Renal cortical epithelial cell (primary cell): ENCODE measurements around the gene PRTN3.

- RRBS, result no CpG with 5 or more reads among the region's 64 CpGs
Observed at GRCh38 chr19:70743-71201, 36.1 kb upstream of the OR4F17 start.

GRCh38 chr19:294449-294958 is 3.3 kb upstream of the PLPP2 start:
- RRBS, result 3% methylated on average over 5 of the region's 26 CpGs

DNA sequence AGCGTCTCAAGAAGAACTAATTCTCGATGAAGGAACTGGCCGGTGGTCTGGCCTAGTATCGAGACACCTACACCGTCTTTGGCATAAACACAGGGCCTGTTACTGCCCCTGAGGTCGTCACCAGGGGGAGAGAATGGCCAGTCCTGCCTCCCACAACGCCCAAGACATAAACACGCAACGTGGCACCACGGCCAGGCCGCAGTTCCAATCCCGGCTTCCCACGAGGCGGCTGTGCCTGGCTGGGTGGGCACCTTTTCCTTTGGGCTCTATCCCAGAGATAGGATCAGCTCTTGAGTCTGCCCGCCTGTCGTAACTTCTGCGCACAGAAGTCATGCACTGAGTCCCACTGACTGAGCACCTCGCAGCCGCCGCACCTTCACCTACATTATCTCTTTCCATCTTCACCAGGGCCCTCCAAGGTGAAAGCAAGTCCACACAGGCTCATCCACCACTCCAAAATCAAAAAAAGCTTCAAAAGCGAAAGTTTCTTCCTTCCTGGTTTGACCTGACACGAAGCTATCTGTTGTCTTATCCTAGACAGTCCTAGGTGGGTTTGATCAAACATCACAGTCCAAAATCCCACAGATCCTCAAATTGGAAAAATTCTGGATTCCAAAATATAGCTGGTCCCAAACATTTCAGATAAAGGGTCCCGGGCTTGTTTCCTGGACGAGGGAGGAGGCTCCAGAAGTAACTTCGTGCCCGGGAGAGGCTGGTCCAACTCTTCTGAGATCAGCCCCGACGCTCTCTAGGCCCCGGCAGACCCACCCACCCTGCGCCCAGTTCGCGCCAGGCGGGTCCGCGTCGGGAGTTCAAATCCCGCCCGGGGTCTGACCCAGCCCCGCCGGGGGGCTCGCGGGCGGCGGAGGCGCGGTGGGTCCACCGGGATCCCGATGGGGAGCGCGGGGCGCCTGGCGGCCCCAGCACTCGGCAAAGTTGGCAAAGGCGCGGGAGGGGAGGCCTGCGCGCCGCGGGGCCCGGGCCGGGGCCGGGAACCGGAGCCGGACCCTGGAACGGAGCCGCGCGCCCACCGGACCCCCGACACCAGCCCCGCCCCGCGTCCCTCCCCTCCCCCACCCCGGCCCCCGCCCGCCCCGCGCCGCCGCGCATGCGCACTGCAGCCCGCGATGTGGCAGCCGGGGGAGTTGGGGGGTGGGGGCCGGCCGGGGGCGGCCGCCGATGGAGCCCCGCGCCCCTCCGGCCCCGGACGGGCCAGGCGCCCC is 759 bp downstream of the MIER2 start:
- RRBS, result 2% methylated on average over 52 of the region's 96 CpGs

- RRBS, result 8% methylated on average over 4 of the region's 36 CpGs
Observed at GRCh38 chr19:401848-402393, 7.0 kb downstream of the C2CD4C start.

DNA sequence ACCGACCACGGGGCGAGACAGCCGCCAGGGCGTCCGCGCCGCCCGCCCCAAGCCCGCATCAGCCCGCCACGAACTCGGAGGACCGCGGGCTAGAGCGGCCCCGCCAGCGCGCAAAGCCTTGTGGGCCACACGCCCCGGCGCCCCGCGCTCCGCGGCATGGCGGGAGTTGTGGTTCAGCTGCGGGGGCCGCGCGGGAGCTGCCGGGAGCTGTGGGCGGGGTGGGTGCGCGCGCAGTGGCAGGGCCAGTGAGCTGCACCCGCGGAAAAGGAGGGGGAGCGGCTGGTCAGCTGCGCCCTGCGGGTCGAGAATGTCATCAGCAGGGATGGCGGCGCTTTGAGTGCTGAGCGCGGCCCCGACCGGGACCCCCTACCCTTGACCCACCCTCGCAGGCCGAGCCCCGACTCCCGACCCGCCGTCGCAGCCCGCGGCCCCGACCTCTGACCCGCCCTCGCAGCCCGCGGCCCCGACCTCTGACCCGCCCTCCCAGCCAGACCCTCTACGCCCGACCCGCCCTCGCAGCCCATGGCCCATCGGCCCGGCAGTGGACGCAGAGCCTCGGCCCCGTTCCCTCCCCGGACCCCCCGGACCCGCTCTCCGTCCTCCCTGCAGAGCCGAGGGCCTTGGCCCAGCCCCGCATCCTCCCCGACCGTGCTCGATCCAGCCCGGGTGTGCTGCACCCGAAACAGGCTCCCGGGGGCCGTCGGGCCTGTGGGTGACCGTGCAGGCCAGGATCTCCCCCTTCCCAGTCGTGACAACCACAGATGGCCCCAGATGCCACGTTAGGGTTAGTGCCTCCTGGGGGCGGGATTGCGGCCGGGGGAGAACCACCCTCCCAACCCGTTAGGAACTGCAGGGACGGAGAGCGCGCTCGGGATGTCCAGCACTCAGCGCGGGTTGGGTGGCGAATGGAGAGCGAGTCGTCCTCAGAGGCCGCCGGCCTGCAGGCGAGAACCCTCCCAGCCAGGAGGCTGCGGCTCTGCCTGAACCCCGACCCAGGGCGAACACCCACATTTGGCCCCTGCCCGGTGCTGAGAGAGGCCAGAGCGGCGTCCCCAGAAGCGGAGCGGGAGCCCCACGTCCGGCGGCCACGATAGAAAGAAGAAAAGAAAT is 7.0 kb upstream of the MADCAM1 start:
- RRBS, result 13% methylated on average over 31 of the region's 118 CpGs

DNA sequence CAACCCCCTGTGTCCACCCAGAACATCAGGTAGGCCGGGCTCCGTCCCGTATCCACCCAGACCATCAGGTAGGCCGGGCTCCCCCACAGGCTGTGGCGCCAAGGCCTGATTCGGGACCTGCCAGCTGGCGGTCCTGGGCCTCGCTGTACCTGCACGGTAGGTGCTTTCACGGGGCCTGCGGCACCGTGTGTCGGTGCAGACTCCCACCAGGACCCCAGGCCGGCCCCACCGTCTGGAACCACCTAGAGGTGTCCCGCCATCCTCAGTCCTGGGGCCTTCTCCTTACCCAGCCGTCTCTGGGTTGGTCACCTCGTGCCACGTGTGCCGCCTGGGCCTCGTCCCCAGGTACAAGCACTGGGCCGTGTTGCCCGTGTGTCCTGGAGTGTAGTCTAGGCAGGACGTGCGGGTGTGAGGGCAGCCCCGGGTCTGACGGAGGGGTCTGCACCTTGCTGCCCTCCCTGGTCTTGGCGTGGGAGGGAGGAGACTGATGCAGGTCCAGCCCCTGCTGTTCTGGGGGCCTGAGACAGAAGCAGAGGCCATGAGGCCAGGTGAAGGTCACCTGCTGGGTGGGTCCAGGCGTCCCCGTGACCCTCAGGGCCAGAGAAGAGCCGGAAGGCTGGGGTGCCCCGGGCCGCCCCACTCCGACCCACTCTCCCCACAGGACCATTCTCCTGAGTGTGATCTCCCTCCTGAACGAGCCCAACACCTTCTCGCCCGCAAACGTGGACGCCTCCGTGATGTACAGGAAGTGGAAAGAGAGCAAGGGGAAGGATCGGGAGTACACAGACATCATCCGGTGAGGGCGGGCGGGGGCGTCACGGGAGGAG is 5.0 kb downstream of the CDC34 start:
- RRBS, result 98% methylated on average over 6 of the region's 46 CpGs

DNA sequence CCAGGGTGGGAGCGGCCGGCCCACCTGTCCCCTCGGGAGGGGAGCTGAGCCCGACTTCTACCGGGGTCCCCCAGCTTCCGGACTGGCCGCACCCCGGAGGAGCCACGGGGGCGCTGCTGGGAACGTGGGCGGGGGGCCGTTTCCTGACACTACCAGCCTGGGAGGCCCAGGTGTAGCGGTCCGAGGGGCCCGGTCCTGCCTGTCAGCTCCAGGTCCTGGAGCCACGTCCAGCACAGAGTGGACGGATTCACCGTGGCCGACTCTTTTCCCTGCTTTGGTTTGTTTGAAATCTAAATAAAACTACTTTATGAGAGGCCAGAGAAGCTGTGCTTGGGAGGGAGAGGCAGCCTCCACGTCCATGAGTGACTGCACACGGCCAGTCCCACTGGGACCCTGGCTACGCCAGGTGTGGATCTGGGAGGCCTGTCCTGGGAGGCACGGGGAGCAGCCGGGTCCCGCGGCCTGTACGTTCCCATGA is 2.0 kb upstream of the GZMM start:
- RRBS, result 94% methylated on average over 7 of the region's 28 CpGs

- RRBS, result 64% methylated on average over 3 of the region's 18 CpGs
Observed at GRCh38 chr19:549337-549686, 5.5 kb downstream of the GZMM start.

DNA sequence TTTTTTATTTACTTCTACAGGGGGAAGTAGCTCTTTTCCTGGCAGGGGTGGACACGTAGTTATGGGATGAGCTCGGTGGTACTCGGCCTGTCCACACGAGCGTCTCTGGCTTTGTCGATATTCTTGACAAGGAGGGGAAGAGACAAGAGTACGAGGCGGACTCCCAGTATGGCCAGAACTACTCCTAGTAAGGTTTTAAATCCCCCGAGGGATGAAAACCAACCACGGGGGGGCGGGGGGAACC is 5.6 kb upstream of the BSG start:
- RRBS, result no CpG with 5 or more reads among the region's 11 CpGs

DNA sequence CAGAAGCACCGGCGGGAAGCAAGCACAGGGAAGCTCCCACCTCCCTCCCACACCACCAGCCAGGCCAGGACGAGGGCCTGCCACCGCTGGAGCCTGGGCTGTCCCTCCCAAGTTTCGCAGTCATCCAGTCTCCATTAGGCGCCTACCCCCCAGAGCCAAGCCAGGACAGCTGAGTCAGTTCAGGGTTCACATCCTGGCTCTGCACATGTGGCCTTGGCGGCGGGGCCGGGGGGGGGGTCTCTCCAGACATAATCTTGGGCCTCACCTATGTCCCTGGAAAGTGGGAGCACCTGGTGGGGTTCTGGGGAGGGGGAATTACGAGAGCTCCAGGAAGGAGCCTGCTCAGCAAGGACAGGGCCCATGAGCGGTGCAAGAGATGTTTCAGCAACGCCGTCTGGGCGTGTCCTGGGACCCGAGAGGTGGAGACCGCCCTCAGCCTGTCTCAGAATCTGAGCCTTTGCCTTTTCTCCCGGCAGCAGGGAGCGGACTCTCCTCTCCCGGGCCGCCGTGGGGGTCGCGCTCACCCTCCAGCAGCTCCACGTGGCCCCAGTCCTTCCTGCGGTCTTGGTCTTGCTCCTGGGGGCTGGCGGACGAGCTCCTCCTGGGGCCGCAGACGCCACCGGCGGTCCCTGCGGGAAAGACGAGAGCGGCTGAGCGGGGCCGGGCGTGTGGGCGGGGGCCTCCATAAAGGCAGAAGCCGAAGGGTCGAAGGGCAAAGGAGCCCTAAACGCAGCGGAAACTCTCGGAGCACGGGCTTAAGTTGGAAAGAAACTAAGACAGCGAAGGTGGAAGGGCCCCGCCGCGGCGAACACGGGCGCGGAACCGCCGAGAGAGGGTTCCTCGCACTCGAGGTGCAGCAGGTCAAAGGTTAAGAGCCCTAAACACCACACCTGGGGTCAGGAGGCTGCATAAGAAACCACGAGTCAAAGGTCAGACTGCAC is 757 bp downstream of the POLRMT start:
- RRBS, result 2% methylated on average over 7 of the region's 57 CpGs

DNA sequence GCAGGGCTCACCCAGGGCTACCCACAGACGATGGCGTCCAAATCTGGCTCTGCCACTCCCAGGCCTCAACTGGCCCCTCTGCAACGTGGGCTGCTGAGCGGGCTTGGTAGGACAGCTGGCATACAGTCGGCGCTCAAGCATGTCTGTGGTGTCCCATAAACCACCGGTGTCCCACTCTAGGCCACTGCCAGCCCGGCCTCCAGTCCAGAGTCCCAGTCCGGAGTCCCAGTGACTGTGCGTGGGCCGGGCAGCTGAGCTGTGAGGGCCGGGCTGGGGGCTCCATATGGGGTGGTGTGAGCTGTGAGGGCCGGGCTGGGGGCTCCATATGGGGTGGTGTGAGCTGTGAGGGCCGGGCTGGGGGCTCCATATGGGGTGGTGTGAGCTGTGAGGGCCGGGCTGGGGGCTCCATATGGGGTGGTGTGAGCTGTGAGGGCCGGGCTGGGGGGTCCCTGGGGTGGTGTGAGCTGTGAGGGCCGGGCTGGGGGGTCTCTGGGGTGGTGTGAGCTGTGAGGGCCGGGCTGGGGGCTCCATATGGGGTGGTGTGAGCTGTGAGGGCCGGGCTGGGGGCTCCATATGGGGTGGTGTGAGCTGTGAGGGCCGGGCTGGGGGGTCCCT is 2.4 kb downstream of the FGF22 start:
- RRBS, result no CpG with 5 or more reads among the region's 20 CpGs

DNA sequence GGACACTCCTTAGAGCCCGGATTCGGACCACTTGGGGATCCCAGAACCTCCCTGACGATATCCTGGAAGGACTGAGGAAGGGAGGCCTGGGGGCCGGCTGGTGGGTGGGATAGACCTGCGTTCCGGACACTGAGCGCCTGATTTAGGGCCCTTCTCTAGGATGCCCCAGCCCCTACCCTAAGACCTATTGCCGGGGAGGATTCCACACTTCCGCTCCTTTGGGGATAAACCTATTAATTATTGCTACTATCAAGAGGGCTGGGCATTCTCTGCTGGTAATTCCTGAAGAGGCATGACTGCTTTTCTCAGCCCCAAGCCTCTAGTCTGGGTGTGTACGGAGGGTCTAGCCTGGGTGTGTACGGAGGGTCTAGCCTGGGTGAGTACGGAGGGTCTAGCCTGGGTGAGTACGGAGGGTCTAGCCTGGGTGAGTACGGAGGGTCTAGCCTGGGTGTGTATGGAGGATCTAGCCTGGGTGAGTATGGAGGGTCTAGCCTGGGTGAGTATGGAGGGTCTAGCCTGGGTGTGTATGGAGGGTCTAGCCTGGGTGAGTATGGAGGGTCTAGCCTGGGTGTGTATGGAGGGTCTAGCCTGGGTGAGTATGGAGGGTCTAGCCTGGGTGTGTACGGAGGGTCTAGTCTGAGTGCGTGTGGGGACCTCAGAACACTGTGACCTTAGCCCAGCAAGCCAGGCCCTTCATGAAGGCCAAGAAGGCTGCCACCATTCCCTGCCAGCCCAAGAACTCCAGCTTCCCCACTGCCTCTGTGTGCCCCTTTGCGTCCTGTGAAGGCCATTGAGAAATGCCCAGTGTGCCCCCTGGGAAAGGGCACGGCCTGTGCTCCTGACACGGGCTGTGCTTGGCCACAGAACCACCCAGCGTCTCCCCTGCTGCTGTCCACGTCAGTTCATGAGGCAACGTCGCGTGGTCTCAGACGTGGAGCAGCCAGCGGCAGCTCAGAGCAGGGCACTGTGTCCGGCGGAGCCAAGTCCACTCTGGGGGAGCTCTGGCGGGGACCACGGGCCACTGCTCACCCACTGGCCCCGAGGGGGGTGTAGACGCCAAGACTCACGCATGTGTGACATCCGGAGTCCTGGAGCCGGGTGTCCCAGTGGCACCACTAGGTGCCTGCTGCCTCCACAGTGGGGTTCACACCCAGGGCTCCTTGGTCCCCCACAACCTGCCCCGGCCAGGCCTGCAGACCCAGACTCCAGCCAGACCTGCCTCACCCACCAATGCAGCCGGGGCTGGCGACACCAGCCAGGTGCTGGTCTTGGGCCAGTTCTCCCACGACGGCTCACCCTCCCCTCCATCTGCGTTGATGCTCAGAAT is 6.1 kb downstream of the FSTL3 start:
- RRBS, result 73% methylated on average over 9 of the region's 41 CpGs

- RRBS, result 21% methylated on average over 3 of the region's 11 CpGs
Observed at GRCh38 chr19:722493-722972, 13.8 kb downstream of the PALM start.

- RRBS, result 56% methylated on average over 11 of the region's 23 CpGs
Observed at GRCh38 chr19:751494-752266, 768 bp downstream of the MISP start.

DNA sequence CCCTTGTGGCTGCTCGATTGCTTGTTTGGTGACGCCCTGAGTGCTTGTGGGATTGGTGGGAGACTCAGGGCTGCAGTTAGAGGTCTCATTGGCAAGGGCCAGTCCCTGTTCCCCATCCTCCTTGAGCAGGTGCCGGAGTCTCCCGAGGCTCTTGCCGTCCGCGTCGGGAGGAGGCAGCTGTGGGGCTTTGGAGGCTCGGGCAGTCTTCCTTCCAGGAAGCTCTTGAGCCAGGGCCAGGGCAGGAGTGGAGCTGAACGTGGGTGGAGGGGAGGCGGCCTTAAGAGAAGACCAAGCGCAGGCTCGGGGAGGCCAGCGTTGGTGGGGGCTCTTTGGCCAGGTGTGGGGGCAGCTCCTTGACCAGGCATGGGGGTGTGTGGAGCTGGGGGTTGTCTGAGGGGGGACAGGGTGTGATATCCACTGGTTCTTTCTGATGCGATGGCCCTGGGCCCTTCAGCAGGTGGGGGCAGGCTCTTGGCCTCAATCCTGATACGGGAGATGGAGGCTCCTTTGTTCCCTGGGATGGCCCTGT is 4.9 kb downstream of the PTBP1 start:
- RRBS, result no CpG with 5 or more reads among the region's 16 CpGs

DNA sequence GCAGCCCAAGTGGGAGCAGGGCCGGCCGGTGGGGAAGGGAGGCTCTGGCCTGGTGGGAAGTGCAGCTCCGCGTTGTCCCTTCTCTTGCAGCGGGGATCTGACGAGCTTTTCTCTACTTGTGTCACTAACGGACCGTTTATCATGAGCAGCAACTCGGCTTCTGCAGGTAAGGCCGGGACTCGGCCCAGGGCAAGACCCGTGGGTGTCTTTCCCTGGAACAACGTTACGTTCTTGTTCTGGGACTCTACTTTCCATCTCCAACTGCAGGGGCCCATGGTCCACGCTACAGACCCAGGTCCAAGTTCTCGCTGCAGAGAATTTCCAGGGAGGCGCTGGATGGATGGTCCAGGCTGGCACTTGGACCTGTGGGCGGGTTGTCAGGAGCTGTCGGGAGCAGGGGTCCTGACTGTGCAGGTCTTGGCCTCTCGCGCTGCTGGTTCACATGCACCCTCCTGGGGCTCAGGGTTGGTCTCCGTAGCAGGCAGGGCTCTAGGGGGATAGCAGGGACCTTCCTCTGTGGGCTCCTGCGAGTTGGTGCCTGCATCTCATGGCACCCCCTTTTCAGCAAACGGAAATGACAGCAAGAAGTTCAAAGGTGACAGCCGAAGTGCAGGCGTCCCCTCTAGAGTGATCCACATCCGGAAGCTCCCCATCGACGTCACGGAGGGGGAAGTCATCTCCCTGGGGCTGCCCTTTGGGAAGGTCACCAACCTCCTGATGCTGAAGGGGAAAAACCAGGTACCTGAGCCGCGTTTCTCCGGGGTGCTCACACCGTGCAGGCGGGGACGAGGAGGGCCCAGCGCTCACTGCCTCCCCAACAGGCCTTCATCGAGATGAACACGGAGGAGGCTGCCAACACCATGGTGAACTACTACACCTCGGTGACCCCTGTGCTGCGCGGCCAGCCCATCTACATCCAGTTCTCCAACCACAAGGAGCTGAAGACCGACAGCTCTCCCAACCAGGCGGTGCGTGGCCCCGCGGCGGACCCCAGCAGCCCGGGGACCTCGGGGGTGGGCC is 6.5 kb downstream of the PTBP1 start:
- RRBS, result no CpG with 5 or more reads among the region's 50 CpGs

DNA sequence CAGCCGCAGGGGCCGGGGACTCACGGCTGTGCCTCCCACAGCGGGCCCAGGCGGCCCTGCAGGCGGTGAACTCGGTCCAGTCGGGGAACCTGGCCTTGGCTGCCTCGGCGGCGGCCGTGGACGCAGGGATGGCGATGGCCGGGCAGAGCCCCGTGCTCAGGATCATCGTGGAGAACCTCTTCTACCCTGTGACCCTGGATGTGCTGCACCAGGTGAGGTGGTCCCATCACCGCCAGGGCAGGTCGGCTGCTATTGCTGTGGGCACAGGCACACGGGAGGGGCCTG is 7.2 kb downstream of the PTBP1 start:
- RRBS, result no CpG with 5 or more reads among the region's 20 CpGs

GRCh38 chr19:810901-811815 is 10.6 kb downstream of the PLPPR3 start:
- RRBS, result 88% methylated on average over 9 of the region's 36 CpGs

DNA sequence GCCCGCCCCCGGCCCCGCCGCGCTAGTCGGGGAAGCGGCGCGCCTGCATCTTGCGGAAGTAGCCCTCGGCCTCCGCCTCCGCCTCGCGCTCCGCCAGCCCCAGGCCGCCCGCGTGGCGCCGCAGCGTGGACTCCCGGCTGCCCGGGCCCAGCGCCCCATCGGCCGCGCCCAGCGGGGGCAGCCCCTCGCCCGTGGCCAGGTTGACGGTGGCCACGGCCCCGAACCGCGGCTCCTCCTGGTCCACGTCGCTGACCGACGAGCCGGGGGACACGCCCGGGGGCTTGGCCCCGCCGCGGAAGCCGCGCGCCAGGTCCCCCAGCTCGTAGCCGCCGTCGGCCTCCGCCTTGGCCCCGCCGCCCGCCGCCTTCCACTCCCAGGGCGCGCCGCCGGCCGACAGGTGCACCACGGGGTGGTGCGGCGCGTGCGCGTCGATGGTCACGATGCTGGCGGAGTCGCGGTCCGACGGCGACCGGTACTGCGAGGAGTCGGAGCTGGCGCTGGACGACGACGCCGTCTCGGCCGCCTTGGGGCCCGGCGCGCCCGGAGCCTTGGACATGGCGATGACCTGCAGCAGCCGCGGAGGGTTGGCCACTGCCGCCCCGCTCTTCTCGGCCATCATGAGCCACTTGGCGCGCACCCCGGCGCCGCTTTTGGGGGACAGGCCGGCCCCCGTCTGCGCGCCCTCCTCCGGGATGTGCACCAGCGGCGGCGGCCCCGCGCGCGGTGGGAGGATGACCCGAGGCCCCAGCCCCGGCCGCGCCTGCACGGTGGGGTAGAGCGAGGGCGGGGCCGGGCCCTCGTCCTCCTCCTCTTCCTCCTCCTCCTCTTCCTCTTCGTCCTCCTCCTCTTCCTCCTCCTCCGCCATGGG is 9.0 kb downstream of the PLPPR3 start:
- RRBS, result 98% methylated on average over 23 of the region's 125 CpGs

DNA sequence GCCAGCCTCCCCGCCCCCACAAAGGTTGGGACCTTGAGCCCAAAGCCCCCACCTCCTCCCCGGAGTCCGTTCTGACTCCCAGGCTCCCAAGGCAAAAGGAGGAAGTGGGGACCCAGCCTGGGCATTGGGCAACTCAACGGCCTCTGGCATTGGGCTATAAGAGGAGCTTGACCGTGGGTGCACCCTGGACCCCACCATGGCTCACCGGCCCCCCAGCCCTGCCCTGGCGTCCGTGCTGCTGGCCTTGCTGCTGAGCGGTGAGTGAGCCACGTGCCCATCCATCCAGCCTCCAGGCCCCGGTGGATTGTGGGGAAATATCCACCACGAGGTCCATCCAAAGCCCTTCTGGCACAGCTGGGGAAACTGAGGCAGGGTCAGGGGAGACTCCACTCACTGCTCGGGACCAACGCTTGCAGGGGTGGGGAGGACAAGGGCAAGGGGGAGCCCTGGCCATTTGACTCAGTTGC is at the start of gene PRTN3:
TSS of gene PRTN3 (plus strand) at position 187 of the 467 bp plus-strand sequence.
- RRBS, result 81% methylated on average over 5 of the region's 14 CpGs